Placental epithelial cell (primary cell): ENCODE measurements around a stretch of chr10.

- CAGE, long polyA plus RNA: no peak
Observed at GRCh38 chr10:133530868-133531137, 3.6 kb downstream of the CYP2E1 start.

DNA sequence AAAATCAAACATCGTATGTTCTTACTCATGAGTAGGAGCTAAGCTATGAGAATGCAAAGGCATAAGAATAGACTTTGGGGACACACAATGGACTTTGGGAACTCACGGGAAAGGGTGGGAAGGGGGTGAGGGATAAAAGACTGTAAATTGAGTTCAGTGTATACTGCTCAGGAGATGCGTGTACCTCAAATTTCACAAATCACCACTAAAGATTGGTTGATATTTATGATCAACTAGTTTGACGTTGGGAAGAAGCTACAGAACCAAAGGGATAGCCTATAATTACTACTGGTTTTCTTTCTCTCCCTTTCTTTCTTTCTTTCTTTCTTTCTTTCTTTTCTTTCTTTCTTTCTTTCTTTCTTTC lies 15.2 kb downstream of the CYP2E1 start:
- CAGE, long polyA plus RNA: no peak

DNA sequence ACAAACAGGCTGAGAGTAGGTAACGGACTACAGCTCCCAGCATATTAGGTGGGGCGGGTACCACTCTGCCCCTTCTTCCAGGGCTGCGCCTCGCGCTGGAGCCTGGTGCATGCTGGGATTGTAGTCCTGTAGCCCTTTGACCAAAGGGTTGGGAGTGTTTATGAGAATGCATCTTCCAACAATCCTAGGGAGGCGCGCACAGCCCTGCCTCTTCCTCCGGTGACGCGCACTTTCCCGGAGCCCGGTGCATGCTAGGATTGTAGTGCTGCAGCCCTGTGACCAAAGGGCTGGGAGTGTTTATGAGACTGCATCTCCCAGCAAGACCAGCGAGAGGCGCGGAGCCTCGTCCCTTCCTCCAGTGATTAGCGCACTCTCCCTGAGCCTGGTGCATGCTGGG lies 22.4 kb upstream of the FRG2B start:
- CAGE, long polyA plus RNA: no peak